CD14-positive monocyte (primary cell): ENCODE results near the gene STK24.

- CAGE, long polyA plus RNA, result no peak
These were observed 73.9 kb downstream of the STK24 start for GRCh38 chr13:98502997-98503434.

DNA sequence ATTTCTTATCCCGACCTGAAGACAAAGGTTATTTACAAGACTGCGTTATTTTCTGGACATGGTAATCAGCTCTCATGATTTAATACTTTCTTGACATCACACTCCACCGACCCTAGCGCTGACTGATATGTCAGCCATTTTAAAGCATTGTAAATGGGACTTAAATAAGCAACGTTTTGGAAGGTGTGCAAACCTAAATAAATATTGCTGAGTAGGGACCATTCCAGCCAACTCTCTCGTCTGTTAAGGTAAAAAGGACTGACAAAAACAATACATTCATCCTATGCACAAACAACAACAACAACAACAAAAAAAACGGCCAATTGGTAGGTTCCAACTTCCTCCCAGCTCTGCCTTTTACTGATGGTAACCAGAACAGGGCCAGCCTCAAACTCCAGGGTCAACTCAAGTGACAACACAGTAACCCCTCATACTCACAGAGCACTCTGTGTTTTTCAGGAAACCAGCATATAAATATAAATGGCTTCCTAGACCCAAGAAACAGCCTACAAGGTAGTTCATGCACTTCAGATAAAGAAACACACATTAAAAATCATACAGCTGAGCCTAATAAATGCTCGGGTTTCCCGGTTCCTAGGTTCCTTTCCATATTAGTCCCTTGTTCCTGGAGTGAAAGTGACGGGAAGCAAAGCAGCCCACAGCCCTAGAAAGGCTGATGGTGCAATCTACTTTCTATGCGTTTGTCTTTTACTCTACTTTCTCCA lies 34.7 kb downstream of the STK24 start:
- CAGE, long polyA plus RNA, result no peak

DNA sequence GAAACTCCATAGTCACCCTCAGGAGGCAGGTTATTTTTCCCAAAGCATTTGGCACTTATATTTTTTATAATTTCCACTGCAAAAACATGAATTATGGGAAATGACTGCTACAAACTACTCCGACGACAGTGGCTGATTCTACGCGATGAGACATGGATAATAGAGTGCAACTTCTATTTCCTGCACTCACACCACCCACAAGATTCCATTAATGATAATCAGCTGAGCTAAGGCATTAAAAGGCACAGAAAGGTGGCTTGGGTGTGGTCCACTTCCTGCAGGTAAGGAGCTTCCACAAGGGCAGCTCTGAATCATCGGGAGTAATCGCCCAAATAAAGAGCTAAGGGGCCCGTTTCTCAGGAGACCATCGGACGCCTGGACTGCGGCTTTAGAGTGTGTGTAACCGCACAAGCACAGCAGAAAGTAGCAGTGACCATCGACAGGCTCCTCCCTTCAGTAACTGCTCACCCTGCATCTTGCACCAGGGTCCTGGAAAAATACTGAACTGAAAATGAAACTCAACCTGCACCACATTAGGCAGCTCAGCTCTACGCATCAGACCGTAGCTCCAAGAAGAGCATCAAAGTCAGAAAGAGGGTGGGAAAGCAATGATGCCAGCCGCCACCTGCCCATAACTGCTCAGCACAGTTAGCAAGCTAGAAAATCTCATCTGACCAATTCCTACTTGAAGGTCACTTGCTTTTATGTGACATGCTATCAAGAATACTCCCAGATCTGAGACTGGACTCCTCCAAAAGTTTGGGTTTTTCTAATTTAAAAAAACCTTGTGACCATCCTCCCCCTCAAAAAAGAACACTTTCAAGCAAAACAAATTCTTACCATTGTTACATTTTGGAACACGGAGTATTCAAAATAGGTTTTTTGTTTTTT lies 5.9 kb downstream of the STK24 start:
- CAGE, long polyA plus RNA, result no peak

DNA sequence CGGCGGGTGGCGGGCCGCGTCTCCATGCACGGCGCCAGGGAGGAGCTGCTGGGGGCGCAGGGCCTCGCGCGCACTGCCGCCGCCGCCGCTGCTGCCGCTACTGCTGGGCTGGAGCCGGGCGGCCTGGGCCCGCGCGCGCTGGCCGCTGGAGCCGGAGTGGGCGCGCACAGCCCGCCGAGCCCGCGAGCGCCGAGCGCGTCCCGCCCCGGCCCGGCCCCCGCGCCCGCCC lies at the start of gene STK24:
Gene STK24 (minus strand): TSS at position 158 of the 229 bp plus-strand sequence.
- CAGE, long polyA plus RNA, result no peak

GRCh38 chr13:98584754-98585331 lies 7.9 kb upstream of the STK24 start:
- CAGE, long polyA plus RNA, result no peak

GRCh38 chr13:98592291-98592737 lies 15.4 kb upstream of the STK24 start:
- CAGE, long polyA plus RNA, result no peak

DNA sequence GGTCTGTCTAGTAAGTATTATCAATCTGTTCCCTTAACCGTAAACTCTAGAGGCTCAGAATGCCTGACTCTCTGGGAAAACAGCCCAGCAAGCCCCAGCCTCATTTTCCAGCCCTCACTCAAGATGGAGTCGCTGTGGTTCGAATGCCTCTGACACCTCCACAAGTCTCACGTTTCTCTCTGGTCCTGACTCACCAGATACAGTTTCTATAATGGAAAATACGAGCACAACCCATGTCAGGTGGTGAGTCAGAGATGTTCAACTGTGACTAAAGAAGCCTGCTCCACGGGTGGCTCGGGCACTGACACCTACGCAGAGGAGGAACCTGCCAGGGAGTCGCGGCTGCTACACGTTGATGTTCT lies 87.1 kb upstream of the STK24 start:
- CAGE, long polyA plus RNA, result no peak

DNA sequence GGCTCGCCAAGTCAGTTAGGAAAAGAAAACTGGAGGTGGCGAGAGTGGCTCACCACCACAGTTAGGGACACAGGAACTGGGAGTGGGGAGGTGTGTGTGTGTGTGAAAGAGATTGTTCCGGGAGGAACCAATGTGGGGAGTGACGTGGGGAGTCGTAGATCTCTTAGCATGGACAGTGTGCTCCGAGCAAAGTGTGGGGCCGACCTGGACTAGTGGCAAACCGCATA lies 8.6 kb upstream of the SLC15A1 start:
- CAGE, long polyA plus RNA, result no peak

DNA sequence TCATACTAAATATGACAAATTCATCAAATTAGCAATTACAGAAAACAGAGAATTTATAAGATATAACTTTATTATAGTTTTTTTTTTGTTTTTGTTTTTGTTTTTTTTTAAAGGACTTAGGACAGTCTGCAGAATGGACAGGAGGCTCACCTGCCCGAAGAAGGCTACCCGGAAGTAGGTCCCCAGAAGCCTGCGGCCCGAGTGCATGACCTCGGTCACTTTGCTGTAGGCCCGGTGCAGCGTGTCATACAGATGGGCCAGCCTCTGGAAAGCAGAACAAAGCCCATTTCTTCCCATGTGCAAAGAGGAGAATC lies 56.7 kb upstream of the SLC15A1 start:
- CAGE, long polyA plus RNA, result no peak

GRCh38 chr13:98970221-98970859 lies 7.5 kb downstream of the DOCK9 start:
- CAGE, long polyA plus RNA, result no peak

DNA sequence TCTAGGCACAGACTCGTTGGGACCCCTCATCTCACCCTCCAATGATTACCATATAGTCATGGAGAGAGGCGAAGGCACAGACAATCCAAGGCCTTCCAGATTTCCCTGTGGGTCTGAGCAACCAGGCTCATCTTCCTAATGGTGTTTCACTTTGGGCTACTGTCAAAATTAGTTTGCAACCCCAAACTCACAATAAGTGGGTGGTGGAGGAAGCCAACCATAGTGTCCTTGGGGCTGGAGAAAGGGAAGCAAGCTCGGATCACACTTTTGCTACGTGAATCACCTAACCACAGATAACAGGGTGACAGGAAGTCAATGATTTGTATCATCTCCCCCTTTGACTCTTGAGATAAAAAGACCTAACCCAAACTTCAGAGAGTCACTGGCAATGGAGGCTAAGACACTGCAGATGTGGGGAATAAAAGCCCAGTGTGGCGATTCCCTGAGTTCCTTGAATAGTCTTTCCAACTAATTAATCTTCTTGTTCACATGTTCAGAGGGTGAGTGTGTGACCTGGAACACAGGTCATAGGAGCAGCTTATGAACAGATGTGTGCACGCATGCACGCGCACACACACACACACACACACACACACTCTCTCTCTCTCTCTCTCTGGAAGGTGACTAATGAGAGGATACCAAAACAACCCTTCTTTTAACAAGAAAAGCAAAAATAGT lies 21.0 kb upstream of the DOCK9 start:
- CAGE, long polyA plus RNA, result no peak

- CAGE, long polyA plus RNA, result no peak
These were observed 109.3 kb upstream of the DOCK9 start for GRCh38 chr13:99087103-99087578.

GRCh38 chr13:99254713-99255942 lies 3.1 kb downstream of the GPR18 start:
- CAGE, long polyA plus RNA, result no peak

DNA sequence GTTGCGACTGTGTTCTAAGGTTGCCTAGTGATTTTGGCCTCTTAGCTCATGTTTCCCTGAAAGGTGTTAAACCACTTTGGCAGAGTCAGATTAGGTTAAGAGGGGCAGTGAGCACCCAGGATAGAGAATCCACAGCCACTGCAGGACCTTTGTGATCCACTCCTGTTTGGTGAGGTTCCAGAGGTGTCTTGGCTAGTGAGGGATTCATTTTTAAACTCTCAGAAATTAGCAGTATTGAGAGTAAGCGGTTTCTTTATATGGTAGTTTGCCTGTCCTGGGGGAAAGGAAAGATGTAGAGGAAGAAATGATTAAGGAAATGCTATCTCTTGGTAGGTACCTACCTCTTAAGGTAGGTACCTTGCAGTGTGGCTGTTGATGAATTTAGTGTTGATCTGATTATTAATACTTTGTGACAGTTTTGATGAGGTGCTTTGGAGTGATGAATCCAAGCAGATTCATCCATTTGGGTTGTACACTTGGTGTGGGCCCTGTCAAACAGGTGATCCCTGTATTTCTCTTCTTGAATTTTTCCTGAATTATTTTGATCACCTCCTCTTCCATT lies 15.1 kb upstream of the GPR18 start:
- CAGE, long polyA plus RNA, result no peak

DNA sequence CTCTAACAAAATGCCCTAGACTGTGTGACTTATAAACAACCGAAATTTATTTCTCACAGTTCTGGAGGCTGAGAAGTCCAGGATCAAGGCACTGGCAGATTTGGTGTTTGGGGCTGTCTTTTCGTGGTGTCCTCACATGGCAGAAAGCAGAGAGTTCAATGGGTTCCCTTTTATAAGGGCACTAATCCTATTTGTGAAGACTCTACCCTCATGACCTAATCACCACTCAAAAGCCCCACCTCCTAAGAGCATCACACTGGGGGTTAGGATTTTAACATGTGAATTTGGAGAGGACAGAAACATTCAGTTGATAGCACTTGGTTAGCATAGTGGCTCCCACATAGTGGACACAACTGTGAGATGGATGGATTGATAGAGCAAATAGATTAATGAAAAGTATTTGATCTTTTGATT lies 21.5 kb upstream of the GPR18 start:
- CAGE, long polyA plus RNA, result no peak

- CAGE, long polyA plus RNA, result no peak
These were observed 21.4 kb downstream of the GPR183 start for GRCh38 chr13:99285774-99286222.

GRCh38 chr13:99294500-99295673 lies 12.3 kb downstream of the GPR183 start:
- CAGE, long polyA plus RNA, result start-site peak on the plus strand at chr13:99295188-99295515, 110 and 54 reads in 2 replicates

DNA sequence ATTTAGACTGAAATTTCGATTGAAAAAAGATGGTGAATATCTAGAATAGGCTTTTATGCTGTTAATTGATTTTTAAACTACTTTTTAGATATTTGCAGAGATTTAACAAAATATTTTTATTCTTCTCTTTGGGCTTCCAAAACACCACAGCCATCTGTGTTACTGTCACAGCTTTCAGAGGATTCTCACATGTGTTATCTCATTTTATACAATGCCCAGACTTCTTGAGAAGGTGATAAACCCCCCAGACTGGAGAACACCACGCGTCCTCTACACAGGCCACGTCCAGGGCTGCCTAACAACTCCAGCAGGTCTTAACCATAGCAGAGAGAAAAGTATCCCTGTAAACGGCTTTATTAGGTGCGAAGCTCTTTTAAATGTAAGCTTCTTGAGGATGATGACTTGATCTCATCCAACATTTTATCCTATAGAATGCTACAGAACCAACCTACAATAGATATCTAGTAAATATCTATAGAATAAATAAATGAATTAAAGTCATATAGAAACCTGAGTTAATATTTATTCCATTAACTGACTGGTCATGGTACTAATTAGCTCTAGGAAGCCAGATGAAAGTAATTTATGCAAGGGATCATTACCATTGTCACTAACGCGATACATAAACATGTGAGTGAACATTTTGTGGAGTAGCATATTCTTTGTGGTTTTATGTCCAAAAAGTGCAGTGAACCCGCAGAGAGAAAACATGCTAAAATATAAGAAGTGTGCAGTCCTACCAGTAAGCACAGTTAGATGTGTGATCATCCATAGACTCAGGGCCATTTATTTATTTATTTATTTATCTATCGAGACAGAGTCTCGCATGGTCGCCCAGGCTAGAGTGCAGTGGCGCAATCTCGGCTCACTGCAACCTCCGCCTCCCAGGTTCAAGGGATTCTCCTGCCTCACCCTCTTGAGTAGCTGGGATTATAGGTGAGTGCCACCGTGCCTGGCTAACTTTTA lies 1.8 kb downstream of the GPR183 start:
- CAGE, long polyA plus RNA, result no peak

DNA sequence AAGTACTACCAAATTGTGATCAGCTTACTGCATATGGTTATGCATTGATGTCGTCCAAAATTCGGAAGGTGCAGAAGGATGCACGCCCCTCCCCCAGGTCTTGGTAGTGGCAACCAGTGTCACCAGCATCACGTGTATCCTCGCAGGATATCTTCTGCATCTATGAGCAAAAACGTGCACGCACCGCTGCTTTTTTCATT lies 61.5 kb upstream of the TM9SF2 start:
- CAGE, long polyA plus RNA, result no peak

- CAGE, long polyA plus RNA, result no peak
These were observed 4.9 kb upstream of the TM9SF2 start for GRCh38 chr13:99495937-99497267.